HCT116 (cell line): Measurements from ENCODE around the gene FBXW10B.

GRCh38 chr17:15113112-15113504, 152.0 kb downstream of the PMP22 start:
- RRBS: no CpG with 5 or more reads among the region's 9 CpGs

- RRBS: no CpG with 5 or more reads among the region's 9 CpGs
These were observed 56.9 kb upstream of the TEKT3 start for GRCh38 chr17:15398089-15398849.

- RRBS: no CpG with 5 or more reads among the region's 21 CpGs
These were observed 52.6 kb downstream of the CDRT4 start for GRCh38 chr17:15414451-15415602.

DNA sequence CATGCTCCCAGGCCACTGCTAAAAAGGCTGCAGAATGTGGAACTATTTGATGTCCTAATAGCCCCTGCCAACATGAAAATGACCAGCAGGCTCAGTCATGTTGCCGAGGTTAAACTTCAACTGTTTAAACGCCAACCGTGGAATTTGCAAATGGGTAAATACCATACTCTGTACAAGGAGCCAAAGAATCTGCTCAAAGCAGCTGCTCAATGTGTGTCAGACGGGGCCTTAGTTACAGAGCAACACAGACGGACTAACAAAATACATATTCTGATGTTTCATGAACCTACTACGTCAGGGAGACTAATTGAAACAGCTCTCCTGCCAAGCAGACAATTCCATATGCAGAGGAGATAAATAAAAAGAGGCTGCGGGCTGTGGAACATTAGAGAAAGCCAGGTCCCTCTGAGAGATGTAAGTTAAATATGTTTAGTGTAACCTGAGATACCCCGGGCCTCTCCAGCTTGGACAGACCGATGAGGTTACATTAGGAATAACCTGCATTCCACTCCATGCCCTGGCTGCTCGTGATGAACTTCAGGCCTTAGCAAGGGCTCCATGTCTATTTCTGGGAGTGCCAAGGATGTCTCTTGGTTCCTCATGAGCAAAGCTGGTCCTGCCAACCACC, 33.1 kb downstream of the CDRT4 start:
- RRBS: no CpG with 5 or more reads among the region's 10 CpGs

DNA sequence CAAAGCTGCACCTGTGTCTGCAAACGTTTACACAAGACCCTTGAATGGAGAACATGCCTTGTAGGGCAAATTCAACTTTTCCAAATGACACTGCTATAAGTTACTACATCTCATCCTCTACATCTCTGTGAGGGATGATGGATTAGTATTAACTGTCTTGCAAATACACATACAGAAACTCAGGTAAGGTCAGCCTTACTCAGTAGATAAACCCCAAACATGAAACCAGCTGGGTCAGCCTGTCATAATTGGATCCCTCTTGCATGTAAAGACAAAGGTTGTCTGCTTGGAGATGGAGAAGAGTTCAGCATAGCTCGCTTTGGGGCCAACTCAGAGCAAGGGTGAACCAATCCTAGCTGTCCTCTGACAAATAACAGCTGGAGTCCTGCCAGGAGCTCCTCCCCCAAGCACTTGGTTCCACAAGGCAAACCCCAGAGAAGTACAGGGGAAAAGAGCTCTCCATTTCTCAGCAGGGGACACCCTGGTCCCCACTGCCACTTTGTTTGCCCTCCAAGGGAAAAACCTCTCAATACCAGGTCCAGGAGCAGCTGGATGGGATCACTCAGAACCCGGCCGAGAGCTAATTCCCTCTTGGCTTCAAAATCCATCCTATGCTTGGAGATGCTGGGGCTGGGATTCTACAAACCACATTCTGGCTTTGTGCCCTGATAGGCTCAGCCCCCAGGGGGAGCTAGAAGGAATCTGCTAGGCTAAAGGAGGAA, 31.0 kb downstream of the CDRT4 start:
- RRBS: no CpG with 5 or more reads among the region's 4 CpGs

- RRBS: no CpG with 5 or more reads among the region's 3 CpGs
These were observed 9.4 kb downstream of the CDRT4 start for GRCh38 chr17:15458032-15458322.

- RRBS: no CpG with 5 or more reads among the region's 9 CpGs
These were observed 8.2 kb upstream of the CDRT4 start for GRCh38 chr17:15475313-15476242.

- RRBS: 100% methylated on average over 1 of the region's 16 CpGs
These were observed 23.5 kb upstream of the CDRT4 start for GRCh38 chr17:15490522-15491688.

- RRBS: no CpG with 5 or more reads among the region's 7 CpGs
These were observed at the start of gene FBXW10B for GRCh38 chr17:15619460-15619802. Gene FBXW10B, minus strand, starts transcription at chr17:15619704.

- RRBS: no CpG with 5 or more reads among the region's 2 CpGs
These were observed 26.1 kb upstream of the FBXW10B start for GRCh38 chr17:15645644-15645877.

- RRBS: no CpG with 5 or more reads among the region's 1 CpG
These were observed 23.2 kb downstream of the TRIM16 start for GRCh38 chr17:15660899-15661281.

- RRBS: no CpG with 5 or more reads among the region's 1 CpG
These were observed 40.7 kb downstream of the TTC19 start for GRCh38 chr17:16040307-16040700.

DNA sequence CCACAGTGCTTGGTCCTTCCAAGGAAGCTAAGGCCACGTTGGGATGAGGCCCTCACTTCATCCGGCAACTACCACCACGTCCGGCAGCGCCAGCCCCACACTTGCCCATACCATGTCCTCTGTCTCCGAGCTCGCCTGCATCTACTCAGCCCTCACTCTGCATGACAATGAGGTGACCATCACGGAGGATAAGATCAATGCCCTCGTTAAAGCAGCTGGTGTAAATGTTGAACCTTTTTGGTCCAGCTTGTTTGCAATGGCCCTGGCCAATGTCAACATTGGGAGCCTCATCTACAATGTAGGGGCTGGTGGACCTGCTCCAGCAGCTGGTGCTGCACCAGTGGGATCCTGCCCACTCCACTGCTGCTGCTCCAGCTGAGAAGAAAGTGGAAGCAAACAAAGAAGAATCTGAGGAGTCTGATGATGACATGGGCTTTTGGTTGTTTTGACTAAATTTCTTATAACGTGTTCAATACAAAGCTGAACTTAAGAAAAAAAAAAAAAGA, 44.9 kb downstream of the TTC19 start:
- RRBS: no CpG with 5 or more reads among the region's 10 CpGs

- RRBS: no CpG with 5 or more reads among the region's 4 CpGs
These were observed 80.7 kb downstream of the TTC19 start for GRCh38 chr17:16080296-16080728.

DNA sequence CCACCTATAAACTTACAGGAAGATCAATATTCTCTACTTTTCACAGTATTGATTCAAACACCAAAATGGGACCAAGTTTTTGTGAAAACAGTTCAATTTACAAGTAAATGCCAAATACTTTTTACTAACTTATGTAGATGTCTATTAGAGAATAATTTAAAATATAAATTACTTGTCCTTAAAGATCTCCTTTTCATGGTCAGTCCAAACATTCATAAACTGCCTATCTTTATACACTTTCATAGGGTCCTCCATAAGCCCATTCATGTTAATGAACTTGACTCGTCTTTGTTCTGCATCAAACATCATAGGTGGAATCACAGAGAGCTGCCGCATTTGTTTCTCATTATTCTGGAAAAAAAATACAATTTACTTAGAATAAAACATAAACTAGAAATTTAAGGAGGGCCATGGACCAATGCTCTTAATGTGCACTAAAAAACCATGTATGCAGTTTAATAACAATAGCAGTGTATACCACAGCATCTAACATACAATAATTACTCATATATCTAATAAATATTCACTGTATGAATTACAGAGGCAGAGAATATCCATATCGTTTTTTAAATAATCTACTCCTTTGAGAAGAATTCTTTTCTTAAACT, 76.4 kb downstream of the NCOR1 start:
- RRBS: no CpG with 5 or more reads among the region's 3 CpGs

- RRBS: no CpG with 5 or more reads among the region's 6 CpGs
These were observed 38.5 kb downstream of the PIGL start for GRCh38 chr17:16255236-16256103.

- RRBS: no CpG with 5 or more reads among the region's 30 CpGs
These were observed 67.2 kb downstream of the CENPV start for GRCh38 chr17:16285698-16286882.

- RRBS: no CpG with 5 or more reads among the region's 8 CpGs
These were observed 4.7 kb downstream of the CENPV start for GRCh38 chr17:16348487-16349080.

- RRBS: no CpG with 5 or more reads among the region's 27 CpGs
These were observed 345 bp upstream of the CCDC144A start for GRCh38 chr17:16689692-16690100.

DNA sequence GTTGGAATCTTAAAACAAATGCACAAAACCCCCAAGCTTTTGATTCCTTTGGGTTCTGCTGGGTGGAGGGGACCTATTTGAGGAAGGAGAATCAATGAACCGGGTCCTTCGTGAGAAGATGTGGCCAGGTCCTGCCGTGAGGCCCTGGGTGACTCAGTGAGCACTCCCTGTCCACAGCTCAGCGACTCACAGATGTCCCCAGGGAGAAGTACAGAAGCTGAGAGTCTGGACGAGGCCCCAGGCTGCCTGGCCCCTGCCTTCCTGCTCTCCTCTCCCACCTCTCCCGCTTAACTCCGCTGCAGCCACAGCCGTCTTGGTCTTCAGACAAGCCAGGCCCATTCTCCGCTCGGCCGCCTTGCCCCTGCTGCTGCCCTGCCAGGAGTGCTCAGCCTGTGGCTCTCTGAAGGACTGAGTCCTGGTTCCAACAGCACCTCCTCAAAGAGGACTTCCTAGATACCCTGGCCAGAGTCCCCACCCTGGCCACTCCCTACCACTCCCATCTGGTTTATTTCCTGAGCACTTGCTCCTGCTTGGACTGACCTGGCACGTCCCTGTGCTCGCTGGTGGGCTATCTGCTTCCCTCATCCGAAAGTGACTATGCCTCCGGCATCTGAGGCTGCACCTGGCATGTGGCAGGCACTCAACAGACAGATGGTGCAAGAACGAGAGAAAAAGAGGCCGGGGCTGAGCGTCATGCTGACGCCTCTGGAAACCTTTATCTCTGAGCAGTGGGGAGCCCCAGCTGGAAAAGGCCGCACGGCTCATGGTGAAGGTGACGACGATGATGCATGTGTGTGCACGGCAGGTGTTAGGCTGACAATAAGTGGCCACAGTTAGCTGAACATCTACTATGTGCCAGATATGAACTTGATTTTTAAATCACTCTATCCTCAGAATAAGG, 9.1 kb upstream of the TNFRSF13B start:
- RRBS: 95% methylated on average over 3 of the region's 24 CpGs